Skeletal muscle satellite cell (primary cell): ENCODE measurements around the genes RBFOX1 and CARHSP1.

DNA sequence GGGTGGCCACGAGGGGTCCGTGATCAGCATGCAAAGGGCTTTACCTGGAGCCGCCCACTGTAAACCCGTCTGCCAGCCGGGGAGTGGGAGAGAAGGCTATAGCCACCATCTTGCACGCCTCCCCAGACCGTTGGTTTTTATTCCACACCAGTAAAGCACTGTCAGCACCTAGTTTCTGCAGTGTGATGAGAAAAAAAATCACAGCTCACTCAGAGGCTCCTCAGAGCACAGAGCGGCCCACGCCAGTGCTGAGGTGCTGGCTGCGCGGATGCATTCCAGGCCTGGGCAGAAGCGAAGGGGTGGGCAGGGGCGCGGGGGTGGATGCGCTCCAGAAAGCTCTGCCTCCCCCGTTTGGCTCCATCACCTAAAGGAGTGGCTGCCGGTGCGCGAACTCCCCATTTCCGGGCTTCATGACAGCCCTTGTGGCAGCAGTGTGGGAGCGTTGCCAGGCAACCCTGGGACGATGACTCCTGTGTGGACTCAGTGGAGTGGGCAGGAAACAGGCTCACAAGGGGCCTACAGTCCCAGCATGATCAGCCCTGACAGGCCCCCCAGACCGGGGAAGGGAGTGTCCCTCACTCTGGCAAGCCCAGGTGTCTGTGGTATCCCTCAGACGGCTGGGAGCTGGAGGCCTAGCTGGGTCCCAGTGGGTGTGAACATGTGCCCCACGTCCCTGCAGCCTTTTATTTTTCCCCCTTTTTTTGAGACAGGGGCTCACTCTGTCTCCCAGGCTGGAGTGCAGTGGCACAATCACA, 32.9 kb upstream of the NUDT16L1 start:
- CAGE, long polyA plus RNA = no peak

DNA sequence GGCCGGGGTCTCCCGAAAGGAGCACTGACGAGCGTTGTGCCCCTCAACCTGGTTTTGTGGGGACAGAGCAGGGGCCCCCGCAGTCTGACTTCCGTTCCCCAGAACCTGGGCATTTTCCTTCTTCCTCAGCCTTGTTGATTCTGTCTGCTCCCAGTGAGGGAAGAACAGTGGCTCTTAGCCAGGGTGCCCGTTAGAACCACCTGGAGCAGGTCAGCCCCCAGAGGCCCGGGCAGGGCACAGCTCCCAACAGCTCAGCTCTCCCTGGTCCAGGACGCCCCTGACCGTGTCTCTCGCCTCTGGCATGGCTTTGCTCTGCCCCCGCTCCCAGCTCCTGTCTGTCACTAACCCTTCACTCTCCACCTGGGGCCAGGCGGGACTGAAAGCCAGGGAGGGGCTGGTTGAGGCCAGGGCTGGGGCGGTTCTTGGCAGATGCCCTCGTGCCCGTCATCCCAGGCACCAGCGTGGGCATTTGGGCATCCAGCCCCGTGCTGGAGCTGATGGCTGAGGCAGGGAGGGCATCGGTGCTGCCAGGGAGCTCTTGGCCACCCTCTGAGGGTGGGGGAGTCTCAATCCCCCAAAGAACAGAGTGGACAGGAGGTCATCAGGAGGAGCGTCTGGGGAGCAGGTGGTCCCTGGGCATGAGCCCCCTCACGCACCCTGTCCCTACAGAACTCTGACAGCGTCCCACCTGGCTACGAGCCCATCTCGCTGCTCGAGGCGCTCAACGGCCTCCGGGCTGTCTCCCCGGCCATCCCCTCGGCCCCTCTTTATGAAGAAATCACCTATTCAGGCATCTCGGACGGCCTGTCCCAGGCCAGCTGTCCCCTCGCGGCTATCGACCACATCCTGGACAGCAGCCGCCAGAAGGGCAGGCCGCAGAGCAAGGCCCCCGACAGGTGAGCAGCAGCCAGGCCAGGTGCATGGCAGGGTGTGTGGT, 12.2 kb upstream of the NUDT16L1 start:
- CAGE, long polyA plus RNA = no peak

DNA sequence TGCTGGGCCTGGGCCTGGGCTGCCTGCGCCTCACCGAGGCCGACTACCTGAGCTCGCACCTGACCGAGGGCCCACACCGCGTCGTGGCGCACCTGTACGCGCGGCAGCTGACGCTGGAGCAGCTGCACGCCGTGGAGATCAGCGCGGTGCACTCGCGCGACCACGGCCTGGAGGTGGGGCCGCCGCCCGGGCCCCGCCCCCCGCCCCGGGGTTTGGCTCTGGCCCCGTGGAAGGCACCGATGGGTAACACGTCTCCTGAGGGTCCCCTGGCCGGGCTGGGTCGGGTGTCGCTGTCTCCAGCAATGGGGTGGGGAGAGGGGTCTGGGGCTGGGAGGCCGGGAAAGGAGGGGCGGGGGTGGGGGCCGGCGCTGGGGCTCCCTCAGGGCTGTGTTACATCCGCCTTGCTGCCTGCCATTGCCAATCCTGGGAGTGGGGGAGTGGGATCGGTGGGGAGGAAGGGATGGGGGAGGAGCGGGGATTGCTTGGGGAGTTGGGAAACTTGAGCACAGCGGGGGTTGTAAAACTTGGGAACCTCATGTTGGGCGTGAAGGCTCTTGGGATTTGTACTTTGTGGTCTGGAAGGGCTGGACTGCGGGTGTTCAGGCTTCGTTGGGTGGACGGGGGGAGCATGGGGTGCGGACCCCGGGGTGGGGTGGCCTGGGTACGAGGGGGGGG, 841 bp downstream of the NUDT16L1 start:
- CAGE, long polyA plus RNA = no peak

DNA sequence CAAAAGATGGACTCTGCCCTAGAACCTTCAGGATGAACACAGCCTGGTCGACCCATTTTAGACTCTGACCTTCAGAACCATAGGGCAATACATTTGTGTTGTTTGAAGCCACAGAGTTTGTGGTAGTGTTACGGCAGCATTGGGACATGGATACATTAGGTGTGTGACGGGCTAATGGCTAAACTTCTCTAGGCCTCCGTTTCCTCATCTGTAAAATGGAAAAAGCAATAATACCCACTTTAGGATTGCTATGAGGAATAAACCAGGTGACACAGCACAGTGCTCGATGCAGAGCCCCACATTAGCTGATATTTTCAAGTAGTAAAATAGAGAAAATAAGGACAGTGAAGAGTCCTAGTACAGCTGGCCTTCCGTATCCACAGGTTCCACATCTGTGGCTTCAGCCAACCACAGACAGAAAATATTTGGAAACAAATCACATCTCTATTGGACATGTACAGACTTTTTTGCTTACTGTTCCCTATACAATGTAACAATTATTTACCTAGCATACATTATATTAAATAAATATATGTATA, 1.9 kb upstream of the SMIM22 start:
- CAGE, long polyA plus RNA = no peak

DNA sequence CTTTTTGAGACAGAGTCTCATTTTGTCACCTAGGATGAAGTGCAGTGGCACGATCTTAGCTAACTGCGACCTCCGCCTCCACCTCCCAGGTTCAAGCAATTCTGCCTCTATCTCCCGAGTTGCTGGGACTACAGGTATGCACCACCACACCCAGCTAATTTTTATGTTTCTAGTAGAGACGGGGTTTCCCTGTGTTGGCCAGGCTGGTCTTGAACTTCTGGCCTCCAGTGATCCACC, 12.7 kb downstream of the GLYR1 start:
- CAGE, long polyA plus RNA = no peak

GRCh38 chr16:4847575-4848622, 618 bp downstream of the UBN1 start:
- CAGE, long polyA plus RNA = no peak

DNA sequence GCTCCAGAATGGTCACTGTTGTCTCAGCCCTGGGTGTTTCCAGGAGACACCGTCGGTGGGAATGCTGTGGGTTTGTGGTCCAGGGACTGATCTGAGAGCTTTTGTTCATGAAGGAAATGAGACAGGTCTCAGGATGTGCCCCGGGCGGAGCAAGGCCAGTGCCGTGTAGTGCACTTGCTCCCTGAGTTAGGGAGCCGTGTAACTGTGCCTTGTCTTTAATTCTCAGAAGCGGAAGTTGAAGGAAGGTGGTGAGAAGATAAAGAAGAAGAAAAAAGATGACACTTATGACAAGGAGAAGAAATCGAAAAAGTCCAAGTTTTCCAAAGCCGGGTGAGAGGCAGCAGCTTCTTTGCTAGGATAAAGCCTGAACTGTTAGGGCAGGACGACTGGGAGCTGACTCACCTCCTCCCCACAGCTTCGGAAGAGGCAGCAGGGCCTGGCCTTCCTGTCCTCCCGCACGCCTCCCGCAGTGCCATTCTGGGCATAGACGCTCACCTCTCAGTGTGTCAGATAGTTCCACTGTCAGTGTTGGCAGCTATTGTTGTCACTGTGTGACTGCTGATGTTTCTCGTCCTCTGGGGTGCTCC, 12.5 kb downstream of the UBN1 start:
- CAGE, long polyA plus RNA = no peak

- CAGE, long polyA plus RNA = no peak
Measured at GRCh38 chr16:4891989-4893069, 44.6 kb downstream of the PPL start.

- CAGE, long polyA plus RNA = no peak
Measured at GRCh38 chr16:5018617-5019369, 14.9 kb downstream of the NAGPA start.

DNA sequence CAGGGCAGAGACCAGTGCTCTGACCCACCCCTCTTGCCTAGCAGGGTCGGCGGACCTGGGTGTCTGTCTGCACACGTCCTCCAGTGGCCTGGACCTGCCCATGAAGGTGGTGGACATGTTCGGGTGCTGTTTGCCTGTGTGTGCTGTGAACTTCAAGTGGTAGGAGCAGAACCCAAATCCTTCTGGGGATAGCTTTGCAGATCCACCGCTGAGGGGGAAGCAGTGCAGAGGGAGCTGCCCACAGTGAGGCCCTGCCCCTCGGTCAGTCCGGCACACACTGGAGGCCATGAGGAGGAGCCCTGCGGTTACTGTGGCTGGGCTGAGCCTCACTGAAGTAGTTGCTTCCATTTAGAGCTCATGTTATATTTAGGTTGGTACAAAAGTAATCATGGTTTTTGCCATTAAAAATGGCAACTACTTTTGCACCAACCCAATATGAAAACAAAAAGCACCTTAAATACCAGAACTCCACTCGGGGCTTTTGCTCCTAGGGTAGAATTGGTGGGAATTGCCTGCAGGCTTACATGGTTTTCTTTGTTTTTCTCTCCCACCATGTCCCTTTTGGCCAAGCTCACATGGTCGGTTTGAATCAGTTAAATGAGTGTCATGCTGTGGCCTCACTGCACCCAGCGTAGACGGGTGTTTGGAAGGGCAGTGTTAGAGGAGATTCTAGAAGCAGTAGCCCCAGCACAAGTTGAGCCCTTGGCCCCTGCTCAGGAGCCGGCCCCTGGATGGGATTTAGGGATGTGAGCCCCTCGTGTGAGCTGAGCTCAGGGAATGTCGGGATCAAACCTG, 11.1 kb downstream of the ALG1 start:
- CAGE, long polyA plus RNA = no peak

DNA sequence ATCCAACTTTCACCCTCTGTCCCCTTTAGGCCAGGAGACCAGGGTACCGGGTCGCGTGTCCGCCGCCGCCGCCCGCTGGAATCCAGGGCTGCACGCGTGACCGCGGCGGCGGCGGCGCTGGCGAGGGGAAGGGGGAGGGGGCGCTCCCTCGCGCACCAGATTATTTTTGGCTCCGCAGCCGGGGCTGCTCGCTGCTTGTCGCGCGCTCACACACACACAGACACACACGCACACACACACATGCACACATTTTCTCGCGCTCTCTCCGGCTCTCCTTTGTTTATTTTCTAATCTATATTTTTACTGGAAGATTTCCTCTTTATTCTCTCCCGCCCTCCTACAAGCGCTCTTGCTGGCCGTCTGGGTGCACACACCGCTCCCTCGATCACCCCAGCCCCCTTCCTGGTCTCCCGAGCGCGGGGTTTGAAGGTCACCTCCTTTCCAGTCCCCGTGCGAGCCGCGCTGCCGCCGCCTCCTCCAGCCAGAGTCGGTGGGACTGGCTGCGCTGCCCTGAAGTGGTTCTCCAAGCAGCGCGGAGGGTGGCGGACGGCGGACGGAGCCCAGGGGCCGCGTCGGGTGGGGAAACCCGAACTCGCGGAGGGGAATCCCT, at the start of gene RBFOX1:
TSS of gene RBFOX1 (plus strand) at position 158 of the 610 bp plus-strand sequence.
- CAGE, long polyA plus RNA = no peak

GRCh38 chr16:6827232-6827752, 808.5 kb downstream of the RBFOX1 start:
- CAGE, long polyA plus RNA = no peak

- CAGE, long polyA plus RNA = no peak
Measured at GRCh38 chr16:8627006-8627468, 5.5 kb downstream of the METTL22 start.

DNA sequence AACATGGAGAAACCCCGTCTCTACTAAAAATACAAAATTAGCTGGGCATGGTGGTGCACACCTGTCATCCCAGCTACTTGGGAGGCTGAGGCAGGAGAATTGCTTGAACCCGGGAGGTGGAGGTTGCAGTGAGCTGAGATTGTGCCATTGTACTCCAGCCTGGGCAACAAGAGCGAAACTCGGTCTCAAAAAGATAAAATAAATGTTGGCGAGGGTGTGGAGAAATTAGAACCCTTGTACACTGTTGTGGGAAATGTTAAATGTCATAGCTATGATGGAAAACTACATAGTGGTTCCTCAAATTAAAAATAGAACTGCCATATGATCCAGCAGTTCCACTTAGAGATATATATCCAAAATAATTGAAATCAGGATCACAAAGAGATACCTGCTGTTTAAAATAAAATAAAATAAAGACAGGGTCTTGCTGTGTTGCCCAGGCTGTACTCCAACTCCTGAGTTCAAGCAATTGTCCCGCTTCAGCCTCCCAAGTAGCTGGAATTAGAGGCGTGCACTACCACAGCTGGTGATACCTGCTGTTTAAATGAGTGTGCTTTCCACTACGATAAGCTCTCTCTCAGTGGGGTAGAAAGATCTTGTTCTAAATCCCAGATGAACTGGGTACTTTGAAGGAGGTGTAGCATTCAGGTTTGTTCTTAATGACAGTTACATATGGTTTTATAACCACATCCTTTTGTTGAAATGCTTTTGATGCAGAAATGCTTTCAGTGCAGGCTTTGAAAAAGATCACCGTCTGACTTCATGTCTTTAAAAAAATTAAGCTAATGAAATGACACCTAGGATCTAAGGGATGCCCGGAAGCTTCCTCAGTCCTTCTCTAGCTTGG, 19.1 kb downstream of the PMM2 start:
- CAGE, long polyA plus RNA = no peak

DNA sequence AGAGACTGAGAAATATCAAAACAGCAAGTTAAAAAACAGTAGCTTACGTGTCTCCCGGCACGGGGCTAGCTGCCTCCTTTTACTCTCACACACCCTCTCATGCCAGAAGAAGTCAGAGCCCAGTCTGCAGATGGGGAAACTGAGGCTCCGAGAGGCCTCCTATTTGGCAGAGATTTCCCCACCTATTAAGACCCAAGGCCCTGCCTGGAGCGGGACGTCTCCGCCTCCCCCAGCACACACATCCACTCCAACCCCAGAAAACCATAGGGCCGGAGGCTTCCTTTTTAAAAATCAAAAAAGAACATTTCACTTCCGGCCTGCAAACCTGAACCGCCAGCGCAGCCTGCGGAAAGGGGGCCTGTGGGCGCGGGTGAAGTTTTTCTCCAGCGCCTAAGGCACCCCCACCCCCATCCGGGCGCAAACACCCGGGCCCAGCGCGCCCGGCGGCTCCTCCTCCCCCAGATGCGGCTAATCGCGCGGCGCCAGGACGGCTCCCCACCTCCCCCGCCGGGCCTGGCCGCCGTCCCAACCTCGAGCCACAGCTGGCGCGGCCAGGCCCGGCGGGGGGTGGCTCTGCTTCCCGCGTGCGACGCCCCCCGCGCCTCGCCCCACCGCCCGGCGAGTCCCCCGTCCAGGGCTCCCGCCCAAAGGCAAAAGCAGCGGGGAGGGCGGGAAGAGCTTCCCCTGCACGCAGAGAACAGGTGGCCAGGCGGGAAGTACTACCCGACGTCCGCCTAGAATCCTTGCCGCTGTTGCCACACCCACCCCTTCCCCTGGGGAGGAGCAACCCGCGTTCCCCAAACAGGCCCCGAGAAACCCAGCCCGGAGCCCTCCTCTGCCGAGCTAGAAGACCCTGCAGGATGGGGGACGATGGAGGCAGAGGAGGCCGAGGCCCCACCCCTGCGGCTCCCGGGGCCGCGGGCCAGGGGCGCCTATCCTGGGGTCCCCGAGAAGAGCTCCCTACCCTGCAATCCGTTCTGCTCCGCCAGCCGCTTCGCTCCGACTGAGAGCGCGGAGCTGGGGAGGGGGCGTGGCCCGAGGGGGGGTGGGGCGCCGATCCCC, at the start of gene CARHSP1:
TSS of gene CARHSP1 (minus strand) at position 1,005 of the 1,062 bp plus-strand sequence.
- CAGE, long polyA plus RNA = start-site peak on the minus strand centred at position 387 of the sequence, 81 bp wide, 21 and 54 reads in 2 replicates; start-site peak on the minus strand centred at position 669 of the sequence, 182 bp wide, 18 and 21 reads in 2 replicates; start-site peak on the minus strand centred at position 997 of the sequence, 23 bp wide, 239 and 234 reads in 2 replicates

- CAGE, long polyA plus RNA = no peak
Measured at GRCh38 chr16:8892974-8894318, 11.3 kb downstream of the LITAFD start.

GRCh38 chr16:8915054-8915761, 33.1 kb downstream of the LITAFD start:
- CAGE, long polyA plus RNA = no peak

- CAGE, long polyA plus RNA = no peak
Measured at GRCh38 chr16:9072690-9073541, 18.5 kb upstream of the HAPSTR1 start.

- CAGE, long polyA plus RNA = no peak
Measured at GRCh38 chr16:9105094-9106164, 14.0 kb downstream of the HAPSTR1 start.

GRCh38 chr16:9109172-9110328, 18.1 kb downstream of the HAPSTR1 start:
- CAGE, long polyA plus RNA = no peak